Osteocyte (in vitro differentiated cells): ENCODE measurements around the genes HERPUD1 and CCL17.

DNA sequence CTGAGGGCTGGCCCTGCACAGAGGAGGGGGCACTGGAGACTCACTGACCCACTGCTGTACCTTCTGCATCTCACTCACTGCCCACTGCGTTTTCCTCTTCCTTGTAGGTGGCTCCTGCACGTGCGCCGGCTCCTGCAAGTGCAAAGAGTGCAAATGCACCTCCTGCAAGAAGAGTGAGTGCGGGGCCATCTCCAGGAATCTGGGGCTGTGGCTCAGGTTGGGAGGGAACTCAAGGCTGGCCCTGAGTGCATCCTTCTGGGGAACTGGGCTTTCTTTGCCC is 718 bp downstream of the MT1E start:
- PRO-cap: no peak

GRCh38 chr16:56691944-56692509 is 9.8 kb downstream of the MT1X start:
- PRO-cap: no peak

DNA sequence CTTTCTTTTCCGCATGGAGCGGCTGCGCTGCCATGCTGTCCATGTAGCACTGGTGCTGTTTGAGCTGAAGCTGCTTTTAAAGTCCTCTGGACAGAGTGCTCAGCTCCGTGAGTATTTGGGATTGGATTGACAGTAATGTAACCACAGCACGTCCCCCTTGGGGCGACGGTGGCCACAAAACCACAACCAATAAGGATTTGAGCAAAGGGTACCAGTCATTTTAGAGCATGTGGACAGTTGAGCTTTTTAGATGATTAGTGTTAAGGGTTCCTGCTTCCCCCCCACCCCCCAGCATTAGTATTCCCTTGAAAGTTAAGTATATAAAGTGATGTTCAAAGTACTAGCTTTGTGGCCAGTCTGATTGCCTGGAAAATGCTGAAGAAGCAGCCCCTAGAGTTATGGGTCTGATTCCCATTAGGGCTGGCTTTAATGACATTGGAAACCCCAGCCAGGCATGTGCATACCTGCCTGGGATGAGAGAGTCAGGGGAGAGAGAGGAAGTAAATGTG is 31.7 kb upstream of the SLC12A3 start:
- PRO-cap: no peak

GRCh38 chr16:56858420-56858779 is 6.6 kb upstream of the SLC12A3 start:
- PRO-cap: no peak

DNA sequence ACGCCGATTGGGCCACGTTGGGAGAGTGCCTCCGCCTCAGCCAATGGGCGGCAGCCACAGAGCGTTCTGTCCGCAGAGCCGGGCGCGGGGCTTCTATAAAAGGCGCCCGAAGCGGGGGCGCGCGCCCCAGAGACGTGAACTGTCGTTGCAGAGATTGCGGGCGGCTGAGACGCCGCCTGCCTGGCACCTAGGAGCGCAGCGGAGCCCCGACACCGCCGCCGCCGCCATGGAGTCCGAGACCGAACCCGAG is at the start of gene HERPUD1:
Gene HERPUD1 (plus strand): TSS at position 124 of the 250 bp plus-strand sequence.
- PRO-cap: bidirectional peak, plus-strand start at position 124 of the sequence, minus-strand start outside the sequence

DNA sequence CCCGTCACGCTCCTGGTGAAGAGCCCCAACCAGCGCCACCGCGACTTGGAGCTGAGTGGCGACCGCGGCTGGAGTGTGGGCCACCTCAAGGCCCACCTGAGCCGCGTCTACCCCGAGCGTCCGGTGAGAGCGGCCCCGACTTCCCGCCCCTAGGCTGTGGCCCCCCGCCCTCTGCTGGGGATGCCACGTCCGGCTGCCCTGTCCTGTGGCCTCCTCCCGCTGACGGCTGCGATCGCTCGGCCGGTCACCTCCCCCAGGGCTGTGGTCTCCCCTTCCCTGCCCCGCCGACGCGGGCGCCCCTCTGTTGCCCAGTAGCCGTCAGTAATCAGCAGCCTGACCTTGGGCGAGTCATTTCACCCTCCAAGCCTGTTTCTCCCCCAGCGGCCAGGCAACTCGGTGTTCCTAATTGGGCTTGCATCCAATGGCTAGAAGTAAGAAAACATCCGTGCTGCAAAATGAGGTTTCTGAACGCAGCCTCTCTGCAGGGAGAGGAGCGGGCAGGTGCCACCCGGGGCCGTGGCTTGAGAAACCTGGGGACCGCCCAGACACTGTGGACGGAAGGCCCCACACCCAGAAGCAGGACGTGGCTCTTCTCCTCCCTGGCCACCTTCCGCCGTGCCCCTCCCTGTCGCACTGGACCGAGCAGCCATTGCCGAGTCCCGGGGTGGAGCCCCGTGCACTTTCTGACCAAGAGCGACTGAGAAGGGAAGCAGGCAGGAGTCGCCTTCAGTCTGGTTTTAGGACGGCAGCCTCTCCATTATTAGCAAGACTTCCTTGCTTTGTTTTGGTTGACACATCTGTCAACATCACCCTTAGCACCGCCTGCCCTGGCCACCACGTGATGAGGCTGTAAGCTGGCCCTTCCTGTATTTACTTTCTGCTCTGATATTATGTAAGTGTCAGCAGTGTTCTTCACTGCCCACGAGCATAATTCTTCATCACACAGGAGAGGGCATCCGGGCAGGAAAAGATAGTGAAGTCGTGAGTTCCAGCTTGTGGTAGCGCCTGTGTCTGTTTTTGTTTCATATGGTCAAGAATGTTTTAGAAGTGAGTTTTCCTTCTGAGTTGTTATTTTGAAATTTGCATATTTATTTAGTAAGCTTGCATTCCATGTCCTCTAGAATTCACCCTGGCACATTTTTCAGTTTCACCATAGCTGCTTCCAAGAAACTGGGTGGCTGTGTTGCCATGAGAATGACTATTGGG is 730 bp downstream of the HERPUD1 start:
- PRO-cap: bidirectional peak, plus-strand start at position 437 of the sequence, minus-strand start at position 327 of the sequence; bidirectional peak, plus-strand start at position 684 of the sequence, minus-strand start at position 532 of the sequence; bidirectional peak, plus-strand start at position 941 of the sequence, minus-strand start at position 781 of the sequence

DNA sequence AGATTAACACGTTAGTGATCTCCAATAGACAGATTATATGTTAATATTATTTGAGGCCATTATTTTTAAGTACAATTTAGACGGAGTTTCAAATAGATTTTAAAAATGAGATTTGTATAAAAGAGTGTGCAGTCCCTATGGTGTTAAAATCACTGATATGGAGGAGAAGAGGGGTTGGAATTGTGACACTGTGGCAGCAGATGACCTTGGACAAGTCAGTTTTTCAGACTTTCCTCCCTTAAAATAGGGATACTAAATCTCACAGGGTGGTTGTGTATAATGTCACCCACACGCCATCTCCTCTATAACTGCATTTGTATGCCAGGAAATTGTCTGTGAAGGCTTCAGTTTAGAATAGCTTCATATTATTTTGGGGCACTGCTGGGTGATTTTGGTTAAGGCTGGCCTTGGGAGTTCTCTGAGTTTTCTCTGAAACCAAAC is 2.2 kb downstream of the HERPUD1 start:
- PRO-cap: no peak

DNA sequence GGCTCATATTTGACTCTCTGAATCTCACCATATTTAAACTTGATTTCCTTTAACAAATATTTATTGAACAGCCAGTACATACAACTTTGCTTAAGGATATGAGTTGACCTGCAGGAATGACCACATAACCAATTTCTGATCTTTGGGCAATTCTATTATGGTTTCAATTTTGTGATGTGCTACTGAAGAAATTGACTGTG is 6.0 kb downstream of the HERPUD1 start:
- PRO-cap: no peak

DNA sequence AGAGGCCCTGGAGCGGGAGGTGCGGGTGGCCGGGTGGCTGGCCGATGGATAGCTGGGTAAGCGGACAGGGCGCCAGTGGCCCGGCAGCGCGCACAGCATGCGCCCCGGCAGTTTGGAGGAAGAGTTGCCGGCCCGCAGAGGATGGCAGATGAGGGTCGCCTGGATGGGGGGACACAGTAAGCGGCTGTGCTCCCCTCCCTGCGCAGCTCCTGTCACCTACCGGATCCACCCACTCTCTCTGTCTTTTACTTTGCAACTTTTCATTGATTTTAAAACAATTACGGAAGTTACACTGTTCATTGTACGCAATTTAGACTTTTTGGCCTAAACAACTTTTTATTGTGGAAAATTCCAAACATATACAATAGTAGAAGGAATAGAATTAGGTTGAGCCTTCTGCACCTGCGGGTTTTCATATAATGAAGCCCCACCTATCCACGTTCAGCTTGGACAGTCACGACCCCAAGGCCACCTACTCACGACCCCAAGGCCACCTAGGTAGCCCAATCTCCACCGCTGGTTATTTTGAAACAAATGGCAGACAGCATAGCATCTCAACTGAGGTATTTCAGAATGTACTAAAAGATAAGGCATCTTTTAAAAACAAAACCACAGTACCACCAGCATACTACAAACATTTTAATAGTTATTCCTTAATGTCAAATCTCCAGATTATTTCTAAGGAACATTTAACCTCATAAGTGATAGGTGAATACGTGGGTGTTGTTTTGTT is 531 bp downstream of the NLRC5 start:
- PRO-cap: no peak

GRCh38 chr16:56990588-56991164 is 1.3 kb downstream of the NLRC5 start:
- PRO-cap: no peak

DNA sequence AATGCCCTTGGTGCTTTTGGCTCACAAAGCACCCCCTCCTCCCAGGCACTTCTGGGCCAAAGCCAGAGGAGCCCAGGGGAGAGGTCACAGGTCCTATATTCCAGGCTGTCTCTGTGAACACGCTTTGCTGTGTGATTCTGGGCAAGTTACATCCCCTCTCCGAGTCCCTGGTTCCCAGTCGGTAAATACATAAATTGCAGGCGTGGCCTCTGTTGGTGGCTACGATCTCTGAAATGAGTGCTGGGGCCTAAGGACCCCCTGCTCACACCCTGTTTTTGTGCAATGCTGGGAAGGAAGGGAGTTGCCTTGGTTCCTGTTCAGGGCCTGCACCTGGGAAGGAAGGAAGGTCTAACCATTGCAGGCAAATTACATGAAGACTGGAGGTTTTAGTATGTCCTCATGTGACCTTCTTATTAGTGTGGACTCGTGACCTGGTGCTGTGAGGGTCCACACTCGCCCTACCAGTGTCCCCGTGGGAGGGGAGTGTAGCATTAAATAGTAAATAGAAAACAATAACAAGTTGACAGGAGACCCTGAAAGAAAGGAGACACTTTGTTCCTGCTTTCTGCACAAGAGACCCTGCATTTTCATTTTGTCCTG is 49.7 kb upstream of the CPNE2 start:
- PRO-cap: no peak

GRCh38 chr16:57062161-57062810 is 30.1 kb upstream of the CPNE2 start:
- PRO-cap: no peak

DNA sequence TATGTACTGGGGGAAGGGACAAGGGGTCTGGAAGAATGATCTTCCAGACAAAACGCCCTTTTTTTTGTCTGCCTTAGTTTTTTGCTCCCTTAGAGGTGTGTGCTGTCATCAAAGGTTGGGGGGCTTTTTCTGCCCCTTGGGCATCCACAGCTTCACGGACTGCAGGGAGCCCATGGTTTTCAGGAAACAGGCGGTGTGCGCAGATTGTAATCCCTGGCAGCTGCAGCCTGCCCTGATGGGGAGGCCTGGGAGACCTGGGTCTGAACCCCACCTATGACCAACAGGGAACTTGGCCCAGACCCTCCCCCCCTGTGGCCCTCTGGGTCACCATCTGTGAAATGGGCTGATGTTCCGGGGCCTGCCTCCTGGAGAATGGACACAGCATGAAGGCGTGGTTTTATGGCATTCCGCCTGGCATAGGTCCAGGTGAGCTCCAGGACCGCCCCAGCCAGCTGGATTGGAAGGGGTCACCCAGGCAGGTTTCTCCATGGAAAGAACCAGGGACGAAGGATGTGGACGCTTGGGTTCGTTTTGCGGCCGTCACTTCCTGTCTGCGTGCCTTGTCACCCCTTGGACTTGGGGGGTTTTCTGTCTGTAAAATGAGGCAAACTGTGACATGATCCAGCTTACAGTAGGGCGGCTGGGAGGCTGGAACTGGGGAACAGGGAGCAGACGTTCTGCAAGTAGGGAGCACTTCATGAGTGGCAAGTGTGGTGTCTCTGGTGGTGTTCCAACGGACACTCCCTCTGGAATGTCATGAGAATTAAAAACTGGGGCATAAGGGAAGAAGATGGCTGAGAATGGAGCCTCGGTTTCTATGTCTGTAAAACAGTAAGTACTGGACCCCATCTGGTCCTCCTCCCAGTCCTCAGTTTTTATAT is 1.5 kb downstream of the CPNE2 start:
- PRO-cap: no peak

DNA sequence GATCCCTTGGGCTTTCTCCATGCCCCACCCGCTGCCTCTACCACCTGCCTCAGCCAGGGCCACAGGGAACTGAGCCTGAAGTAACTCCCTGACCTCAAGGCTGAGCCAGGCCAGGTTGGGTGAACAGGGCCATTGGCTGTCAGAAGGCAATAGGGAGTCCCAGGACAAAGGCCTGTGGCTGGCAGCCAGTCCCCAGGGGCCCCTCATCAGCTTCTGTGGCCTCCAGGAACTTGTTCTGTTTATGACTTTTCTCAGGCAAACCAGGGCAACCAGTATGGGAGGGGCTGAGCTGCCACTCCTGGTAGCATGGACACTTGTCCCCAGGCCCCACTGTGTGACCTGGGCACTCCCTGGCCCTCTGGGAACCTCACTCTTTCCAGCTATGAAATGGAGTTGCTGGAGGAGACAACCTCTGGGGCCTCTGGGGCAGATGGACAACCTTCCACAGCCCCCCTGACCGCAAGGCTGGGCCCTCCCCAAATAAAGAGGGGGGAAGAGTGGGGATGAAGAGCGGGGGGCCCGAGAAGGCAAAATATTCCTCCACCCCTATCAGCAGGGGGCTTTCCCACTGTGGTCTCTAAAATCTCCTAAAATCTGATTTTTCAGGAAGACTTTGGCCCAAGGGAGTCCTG is 40.2 kb downstream of the CPNE2 start:
- PRO-cap: no peak

DNA sequence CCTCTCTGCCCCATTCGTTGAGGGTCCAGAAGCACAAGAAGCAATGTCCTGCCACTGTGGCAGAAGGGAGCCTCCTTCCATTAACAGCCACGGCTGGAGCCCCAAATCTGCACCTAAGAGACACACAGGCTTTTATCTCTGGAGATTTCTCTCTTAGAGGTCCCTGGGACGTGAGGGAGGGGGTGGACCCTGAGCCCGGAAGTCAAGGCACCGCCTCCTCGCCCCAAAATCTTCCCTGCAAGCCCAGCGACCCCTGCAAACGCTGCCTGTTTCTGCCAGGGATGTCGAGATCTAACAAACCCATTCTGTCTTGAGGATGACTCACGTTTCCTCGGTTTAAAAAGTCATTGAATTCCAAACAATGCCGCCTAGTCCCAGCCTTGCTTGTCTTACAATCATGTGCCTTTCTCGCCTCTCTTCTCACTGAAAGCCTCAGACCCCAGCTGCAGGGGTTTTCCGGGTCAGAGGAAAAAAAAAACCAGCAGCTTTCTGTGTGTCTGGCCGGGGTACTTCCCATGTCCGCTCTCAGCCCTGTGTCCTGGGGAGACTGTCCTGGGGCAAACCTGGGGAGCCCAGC is 15.3 kb downstream of the ARL2BP start:
- PRO-cap: no peak

DNA sequence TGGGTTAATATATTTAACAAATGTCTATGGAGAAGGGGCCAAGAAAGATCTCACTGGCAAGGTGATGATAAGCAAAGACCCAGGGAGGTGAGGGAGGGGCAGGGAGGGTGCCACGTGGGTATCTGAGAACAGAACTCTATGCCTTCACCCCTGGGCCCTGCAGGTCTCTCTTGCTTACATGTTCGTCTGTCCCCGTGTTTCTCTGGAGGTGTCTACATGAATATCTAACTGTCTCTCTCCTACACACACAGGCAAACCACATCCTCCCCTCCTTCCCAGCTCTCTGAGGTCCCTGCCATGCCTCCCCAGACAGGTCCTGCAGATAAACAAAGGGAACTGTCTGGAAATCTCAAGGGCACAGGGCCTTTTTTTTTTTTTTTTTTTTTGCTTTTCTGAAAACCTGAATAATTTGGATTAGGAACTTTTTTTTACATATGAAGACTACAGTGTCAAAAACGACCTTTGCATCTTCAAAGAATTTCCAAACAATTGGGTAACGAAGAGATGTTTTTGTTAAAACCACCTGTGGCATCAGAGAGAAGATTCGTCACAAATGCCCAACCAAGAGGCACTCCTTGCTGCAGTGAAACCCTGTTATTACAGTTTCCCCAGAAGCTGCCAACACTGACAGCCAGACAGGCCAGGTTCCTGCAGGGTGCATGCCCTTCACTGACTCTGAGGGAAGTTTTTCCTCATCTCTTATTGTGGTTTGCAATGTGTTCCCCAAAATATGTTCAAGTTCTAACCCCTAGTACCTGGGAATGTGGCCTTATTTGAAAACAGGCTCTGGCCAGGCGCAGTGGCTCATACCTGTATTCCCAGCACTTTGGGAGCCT is 17.8 kb downstream of the PLLP start:
- PRO-cap: no peak

DNA sequence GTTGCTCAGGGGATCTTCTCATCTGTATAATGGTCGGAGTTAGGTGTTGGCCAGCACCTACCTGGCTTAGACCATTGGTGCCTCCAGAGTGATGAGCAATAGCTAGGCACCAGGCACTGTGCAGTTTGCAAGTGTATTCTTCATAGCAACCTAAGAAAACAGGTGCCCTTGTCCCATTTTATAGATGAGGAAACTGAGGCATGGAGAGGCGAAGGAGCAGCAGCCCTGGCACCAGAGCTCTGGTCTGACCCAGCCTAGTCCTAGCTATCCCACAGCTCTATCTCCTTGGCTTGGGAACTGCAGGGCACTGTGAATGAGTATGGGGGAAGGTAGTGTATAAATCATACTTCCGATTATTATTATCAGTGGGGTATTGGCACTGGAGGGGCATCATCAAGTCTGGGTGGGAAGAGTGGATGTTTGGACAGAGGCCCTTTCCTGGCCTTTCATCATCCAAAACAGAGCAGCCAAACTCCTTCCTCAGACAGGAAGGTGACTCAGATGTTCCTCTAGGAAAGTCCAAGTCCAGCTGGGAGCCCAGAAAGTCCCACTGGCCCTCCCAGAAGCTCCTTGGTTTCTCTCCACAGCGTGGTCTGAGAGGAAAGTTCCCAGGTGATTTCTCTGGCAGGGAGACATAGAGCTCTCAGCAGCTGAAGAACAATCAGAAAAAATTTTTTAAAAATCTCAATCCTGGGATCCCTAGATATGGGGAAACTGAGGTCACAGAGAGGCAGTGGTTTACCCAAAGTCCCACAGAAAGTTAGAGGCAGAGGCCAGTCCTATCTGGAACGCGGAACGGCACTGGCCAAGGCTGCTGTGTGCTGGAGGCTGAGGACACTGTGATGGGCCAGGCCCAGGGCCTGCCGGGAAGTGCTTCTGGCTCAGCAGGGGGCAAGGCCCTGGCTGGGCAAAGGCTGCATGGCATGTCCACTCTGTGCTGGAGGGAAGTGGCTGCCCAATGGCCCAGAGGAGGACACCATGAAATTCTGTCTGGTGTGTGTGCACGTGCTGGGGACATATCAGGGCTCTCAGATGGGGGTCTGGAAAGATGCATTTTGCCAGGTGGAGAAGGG is 32.2 kb upstream of the PLLP start:
- PRO-cap: bidirectional peak, plus-strand start at position 584 of the sequence, minus-strand start at position 440 of the sequence

DNA sequence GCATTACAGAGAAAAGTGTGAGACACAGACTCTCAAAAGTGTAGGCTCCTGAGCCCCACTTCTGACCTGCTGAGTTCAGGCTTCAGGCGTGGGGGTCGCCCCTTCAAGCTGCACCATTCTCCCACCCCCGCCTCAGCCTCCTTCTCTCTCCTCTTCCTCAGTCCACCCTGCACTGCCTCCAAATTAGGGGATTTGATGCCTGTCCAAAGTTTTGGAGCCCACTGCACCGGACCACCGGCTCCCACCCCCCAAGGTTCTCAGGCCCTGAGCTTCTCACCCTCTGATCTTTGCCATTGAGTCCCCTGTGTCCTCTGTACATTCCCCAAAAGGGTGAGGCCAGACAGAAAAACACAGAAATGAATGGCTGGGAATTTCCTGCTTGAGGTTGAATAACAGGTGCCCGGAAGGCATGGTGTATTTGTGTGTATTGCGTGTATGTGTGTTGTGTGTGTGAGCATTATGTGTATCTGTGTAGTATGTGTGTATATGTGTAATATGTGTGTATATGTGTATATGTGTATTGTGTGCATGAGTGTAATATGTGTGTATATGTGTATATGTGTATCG is 16.0 kb downstream of the CX3CL1 start:
- PRO-cap: no peak

DNA sequence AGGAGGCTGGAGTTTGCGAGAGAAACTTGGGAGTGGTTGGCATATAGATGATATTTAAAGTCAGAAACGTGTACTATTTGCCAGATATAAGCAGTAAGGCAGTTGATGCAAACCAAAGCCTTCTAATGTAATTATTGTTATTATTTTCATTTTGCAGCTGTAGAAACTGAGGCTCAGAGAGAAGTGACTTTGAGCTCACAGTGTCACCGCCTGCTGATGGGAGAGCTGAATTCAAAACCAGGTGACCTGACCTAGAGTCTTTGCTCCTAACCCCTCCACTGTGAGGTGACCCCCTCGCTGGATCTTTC is at the start of gene CCL17:
Gene CCL17 (plus strand): TSS at position 172 of the 308 bp plus-strand sequence.
- PRO-cap: no peak

DNA sequence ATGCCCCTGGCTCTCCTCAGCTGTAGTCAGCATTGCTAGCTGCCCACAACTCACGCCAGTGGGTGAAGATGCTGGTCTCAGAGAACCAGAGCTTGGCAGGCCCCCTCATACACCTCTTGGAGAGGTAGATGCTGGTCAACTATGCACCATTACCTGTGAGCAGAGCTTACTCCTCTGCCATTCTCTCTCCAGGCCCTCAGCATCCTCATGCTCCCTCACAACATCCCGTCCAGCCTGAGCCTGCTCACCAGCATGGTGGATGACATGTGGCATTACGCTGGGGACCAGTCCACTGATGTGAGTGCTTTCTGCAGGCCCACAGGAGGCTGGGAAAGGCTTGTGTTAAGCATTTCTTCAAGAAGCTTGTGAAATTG is 4.4 kb upstream of the POLR2C start:
- PRO-cap: no peak